ENCODE results near the genes DCLRE1B and VANGL1.

- RRBS = no CpG with 5 or more reads among the region's 2 CpGs
Observed at GRCh38 chr1:113859443-113859832, 27.9 kb downstream of the BCL2L15 start.

GRCh38 chr1:113870460-113871246 is 16.7 kb downstream of the BCL2L15 start:
- RRBS = no CpG with 5 or more reads among the region's 3 CpGs

DNA sequence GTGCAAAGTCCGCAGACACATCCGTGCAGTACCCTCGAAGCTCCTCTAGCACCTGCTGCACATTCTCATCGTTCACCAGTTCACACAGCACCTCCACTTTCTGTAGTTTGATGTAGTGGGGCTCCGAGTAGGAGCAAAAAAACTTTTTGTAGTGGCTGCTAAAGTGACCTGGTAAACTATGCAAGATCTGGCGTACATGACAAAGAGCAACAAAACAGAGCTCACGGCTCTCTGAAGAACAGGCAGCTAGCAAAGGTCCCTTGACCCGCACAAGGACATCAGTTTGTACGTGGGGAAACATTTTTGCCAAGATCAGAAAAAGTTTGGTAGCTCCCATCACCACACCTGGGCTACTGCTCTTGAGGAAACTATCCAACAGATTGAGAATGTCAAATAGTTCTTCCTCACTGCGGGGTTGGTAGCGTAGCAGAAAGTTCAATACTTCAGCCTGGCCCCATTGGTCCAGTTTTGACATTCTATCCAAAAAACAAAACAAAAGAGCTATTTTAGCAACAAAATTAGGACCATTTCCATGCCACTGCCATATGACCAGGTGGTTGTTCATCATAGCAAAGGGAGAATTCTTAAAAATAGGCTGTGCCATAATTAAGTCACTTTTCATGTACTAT is 4.6 kb downstream of the AP4B1 start:
- RRBS = no CpG with 5 or more reads among the region's 11 CpGs

GRCh38 chr1:113904601-113905567 is at the start of gene DCLRE1B:
Gene DCLRE1B, plus strand, starts transcription at chr1:113905326.
- RRBS = 3% methylated on average over 14 of the region's 75 CpGs

GRCh38 chr1:113971803-113972705 is 7.2 kb upstream of the OLFML3 start:
- RRBS = no CpG with 5 or more reads among the region's 12 CpGs

GRCh38 chr1:114419157-114419478 is 91.9 kb downstream of the TRIM33 start:
- RRBS = no CpG with 5 or more reads among the region's 9 CpGs

- RRBS = no CpG with 5 or more reads among the region's 2 CpGs
Observed at GRCh38 chr1:114425333-114425880, 85.6 kb downstream of the TRIM33 start.

- RRBS = no CpG with 5 or more reads among the region's 6 CpGs
Observed at GRCh38 chr1:114717000-114717401, 430 bp upstream of the NRAS start.

DNA sequence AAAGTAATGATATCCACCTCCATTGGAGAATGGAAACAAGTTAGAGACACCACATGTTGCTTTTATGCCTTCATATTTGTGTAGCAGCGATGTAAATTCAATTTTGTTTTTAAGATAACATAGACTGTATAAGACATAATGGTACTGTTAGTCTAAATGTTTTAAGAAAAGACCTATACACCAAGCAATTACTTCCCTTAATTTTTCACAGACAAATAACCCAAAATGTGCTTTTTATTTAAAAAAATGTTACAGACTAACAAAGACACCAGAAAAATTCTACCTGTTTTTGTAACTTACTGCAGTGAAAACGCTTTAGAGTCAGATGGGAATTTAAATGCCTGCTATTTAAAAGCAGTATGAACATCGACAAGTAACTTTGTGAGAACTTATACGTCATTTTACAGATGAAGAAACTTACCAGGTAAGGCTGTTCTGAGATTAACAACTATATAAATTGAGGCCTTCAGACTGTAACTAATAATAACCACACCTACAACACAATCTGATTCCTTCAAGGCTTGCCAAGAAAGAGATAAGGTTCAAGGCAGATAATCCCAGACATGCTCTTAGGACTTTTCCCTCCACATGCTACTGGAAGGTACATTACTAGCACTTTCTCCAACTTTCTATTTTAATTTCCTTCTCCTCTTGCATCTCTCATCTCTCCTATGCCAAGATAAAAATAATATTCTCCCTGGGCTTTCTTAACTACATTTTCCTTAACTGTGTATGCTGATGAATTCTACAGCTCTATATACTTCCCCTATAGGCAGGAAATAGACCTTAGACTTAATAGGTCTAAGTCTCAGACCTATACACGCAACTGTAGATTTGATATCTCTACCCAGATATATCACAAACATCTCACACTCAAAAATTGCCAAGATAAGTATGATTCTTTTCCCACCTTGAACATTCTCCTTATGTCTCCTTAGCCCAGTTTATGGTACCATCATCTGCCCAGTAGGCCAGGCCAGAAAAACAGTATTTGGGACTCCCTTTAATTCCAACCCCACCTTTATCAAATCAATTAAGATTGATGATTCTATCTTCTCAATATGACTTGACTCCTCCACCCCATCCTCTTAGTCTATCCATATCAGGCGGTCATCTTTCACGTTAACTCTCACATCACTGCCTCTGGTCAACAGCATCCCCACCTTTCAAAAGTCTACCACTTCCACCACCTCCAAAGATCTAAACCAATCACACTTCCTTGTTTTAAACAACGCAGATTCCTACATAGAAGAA is 19.0 kb upstream of the NRAS start:
- RRBS = no CpG with 5 or more reads among the region's 8 CpGs

DNA sequence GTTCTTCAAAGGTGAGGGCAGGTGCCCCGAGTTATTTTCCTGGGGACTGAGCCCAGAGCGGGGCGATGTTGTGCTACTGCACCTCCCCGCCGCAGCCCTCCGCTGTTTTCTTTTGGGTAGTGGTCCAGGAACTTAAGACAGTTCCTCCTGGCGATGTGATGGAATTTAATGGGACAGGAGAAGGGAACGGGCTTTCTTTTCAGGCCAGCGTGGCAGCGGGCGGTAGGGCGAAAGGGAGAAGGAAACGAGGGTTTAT is 273 bp downstream of the SYCP1 start:
- RRBS = no CpG with 5 or more reads among the region's 13 CpGs

DNA sequence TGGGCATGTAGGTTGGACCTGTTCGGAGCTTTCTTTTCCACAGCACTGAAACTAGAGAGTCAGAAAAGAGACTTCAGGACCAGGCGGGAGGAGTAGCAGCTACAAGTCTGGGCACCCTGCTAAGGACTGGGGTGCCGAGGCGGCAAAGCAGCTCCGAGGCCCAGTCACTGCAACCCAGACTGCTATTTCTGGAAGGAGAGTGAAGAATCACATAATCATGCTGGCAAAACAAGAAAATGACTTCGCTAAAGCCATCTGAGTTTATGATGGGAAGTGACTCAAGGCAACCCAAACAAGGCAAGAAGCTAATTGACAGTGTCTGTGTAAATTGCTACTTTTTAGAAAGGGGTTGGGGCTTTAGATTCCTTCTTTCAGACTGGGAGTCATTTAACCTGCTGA is 27.9 kb downstream of the TSHB start:
- RRBS = no CpG with 5 or more reads among the region's 6 CpGs

- RRBS = no CpG with 5 or more reads among the region's 4 CpGs
Observed at GRCh38 chr1:115085457-115085723, 3.9 kb downstream of the TSPAN2 start.

- RRBS = no CpG with 5 or more reads among the region's 4 CpGs
Observed at GRCh38 chr1:115168703-115168886, 79.3 kb upstream of the TSPAN2 start.

DNA sequence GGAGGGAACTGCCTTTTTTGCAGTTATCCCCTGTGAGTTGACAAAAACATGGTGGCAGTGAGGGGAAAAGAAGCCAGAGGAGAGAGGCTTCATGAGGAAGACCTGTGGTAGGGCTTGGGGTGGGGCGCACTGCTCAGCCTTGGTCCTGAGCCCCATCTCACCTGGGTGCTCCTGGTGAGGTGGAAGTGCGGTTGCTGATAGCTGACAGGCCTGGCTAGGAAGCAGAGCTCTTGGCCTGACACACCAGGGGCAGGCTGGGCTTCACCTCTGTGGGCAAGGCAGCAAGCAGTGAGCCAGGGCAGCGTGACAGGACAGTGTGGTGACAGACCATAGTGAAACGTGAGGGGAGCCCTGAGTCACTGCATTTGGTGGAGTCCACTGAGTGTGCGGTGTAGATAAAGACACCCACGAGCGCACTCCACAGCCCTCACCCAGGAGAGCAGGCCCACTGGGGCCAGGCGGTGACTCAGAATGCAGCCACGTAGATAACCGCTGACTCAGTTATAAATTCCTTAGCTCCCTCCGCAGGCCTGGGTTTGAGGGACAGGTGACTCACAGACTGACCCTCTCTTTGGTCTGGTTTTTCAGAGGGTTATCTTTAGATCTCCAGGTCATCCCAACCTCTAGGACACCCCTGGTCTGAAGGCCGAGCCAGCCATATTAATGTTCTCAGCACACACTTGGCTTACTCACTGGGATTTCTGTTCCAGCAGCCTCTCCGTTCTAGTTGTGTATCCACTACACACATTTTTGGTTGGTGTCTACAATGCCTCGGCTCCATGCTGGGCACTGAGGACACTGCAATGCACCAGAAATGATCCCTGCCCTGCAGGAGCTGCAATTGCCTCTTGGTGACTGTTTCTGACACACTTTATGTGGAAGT is 90.1 kb upstream of the TSPAN2 start:
- RRBS = no CpG with 5 or more reads among the region's 14 CpGs

DNA sequence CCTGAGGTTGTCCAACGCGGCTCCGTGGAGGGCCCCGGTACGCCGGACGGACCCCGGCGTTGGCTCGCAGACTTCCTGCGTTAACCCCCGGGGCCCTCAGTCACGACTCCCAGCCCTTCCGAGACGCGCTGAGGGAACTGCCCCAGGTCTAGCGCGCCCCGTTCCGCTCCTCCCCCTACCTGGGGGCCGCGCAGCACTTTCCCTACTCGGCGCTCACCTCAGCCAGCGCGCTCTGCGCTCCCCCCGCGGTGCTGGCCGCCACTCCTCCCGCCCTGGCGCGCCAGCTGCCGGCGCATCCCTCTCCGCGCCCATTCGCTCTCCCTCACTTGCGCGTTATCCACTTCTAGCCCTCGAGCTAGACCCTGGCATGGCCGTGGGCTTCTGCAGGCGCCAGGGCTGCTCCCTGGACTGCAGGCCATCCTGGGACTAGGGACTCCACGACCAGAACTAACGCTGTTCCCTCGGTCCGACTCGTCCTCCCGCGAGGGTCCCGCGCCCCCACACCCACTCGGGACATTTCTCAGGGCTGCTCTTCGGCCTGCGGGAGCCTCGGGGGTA is 438 bp downstream of the NGF start:
- RRBS = no CpG with 5 or more reads among the region's 56 CpGs

DNA sequence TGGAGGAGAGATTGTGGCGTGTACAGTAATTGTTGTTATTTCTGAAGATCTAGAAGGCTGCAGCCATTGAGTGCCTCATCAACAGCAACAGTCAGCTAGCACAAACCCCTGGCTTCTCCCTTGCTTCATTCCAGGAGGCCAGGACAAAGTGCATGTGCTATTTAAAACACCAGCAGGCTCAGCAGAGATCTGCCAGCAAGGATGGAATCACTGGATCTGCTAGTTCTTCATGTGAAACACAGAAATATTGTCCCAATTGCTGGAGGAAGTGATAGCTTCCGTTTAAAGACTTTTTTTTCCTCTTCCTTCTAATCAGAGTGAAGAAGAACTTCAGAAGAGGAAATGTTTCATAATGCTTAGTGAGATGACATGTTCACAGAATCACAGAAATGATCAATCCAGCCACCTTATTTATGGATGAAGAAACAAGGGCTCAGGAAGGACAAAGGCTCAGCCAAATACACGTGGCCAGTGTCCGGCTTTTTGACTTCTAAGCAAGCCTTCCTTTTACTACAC is 3.0 kb upstream of the NGF start:
- RRBS = no CpG with 5 or more reads among the region's 4 CpGs

GRCh38 chr1:115431981-115432561 is 94.0 kb upstream of the NGF start:
- RRBS = no CpG with 5 or more reads among the region's 9 CpGs

- RRBS = 2% methylated on average over 47 of the region's 84 CpGs
Observed at GRCh38 chr1:115641562-115642328, at the start of gene VANGL1. Gene VANGL1, plus strand, starts transcription at chr1:115641970.

DNA sequence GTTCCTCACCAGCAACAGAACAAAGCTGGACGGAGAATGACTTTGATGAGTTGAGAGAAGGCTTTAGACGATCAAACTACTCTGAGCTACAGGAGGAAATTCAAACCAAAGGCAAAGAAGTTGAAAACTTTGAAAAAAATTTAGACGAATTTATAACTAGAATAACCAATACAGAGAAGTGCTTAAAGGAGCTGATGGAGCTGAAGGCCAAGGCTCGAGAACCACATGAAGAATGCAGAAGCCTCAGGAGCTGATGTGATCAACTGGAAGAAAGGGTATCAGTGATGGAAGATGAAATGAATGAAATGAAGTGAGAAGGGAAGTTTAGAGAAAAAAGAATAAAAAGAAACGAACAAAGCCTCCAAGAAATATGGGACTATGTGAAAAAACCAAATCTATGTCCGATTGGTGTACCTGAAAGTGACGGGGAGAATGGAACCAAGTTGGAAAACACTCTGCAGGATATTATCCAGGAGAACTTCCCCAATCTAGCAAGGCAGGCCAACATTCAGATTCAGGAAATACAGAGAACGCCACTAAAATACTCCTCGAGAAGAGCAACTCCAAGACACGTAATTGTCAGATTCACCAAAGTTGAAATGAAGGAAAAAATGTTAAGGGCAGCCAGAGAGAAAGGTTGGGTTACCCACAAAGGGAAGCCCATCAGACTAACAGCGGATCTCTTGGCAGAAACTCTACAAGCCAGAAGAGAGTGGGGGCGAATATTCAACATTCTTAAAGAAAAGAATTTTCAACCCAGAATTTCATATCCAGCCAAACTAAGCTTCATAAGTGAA is 58.0 kb upstream of the MAB21L3 start:
- RRBS = no CpG with 5 or more reads among the region's 12 CpGs

DNA sequence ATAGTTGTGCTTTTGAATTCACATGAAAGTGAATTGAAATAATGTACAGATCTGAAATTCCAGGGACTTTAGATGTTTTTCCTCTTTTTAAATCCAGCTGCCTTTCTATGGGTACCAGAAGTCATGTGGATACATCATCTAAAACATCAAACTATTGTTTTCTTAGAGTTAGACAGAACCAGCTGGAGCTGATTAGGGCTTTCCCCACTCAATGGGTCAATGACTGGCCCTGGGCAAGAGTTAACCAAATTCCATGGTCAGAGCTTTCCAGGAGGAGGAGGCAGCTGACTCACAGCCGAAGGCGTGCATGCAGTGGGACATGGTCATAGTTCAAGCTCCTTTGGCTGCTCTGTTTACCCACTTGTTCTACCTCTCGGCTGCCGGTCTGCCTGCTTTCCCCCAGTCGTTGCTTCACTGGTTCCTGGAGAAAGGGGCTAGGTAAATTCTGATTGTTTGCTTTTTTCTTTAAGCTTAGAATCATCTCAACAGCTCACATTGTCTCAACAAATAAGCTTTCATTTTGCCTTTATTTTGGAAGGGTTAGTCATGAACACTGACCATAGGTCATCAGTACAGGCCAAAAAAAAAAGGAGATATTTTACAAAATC is 11.7 kb downstream of the MAB21L3 start:
- RRBS = no CpG with 5 or more reads among the region's 5 CpGs

Data from epithelial cell of esophagus (primary cell).